SK-N-DZ (cell line): ENCODE data around the genes ANKHD1, PCDHA11, PCDHB2, PCDHGB3 and PCDHGC3.

RAMPAGE:
- cytosol, long total RNA: no peak
- nucleus, long total RNA: no peak
These were observed 9.1 kb downstream of the PFDN1 start for GRCh38 chr5:140293805-140294228.

DNA sequence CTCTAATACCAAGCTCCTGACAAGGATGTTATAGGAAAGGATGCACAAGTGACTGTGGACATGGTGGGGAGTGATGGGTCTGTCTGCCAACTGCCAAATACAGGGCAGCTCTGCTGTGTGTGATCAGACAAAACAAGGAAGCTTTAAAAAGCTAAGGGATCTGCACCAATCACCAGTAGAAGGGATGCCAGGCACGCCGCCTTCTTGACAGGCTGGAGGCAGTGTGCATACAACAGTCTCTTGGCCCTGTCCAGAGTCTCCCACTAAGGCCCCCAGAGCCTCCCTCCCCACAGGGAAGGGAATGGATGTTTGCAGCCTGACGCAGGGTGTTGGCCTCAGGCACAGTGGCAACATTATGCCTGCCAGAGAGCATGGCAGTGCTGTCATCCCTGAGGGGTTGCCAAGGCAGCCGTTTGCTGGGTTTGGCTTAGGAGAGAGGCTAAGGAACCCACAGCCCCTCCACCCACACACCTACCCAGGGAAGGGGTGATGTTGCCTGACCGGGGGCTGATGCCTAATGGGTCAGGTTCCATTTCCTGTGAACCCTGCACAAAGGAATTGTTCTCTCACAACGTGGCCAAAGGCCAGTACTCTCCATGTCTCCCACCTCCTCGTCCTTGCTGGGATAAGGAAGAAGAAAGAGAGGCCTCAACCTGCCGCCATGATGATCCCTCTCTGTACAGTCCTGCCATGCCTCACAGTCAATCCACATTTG lies 4.8 kb downstream of the HBEGF start:
RAMPAGE:
- cytosol, long total RNA: no peak
- nucleus, long total RNA: no peak

DNA sequence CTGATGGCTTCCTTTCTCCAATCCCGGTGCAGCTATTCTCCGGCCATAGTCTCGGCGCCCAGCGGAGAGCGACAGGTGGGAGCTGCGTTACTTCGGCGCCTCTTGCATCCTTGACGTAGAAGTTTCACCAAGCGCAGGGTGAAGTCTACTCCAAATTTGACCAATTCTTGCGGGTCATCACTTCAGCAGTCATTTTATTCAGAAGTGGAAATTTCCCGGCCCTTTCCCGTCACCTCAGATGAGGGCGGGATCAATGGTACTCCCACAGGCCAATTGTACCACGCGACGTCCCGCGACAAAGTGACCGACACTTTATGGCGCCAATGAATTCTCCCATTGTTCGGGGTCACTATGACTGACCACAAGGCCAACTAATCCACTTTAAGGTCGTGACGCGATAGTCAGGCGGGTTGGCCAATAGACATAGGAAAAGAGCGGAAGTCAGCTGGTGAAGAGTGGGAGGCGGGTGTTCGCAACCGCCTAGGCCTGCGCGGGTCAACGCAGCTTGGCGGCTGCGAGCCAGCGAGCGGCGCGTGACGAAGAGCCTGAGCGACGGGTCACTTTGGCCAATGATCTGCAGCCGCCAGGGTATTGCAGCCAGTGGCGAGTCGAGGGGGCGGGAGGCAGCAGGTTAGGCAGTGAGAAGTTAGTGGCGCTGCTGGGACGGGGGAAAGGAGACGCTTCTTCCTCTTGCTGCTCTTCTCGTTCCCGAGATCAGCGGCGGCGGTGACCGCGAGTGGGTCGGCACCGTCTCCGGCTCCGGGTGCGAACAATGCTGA lies at the start of gene ANKHD1:
ANKHD1 (plus strand) TSS at position 638 of the 779 bp plus-strand sequence.
RAMPAGE:
- cytosol, long total RNA: no peak
- nucleus, long total RNA: no peak

GRCh38 chr5:140555673-140556383 lies 1.4 kb downstream of the SRA1 start:
RAMPAGE:
- cytosol, long total RNA: no peak
- nucleus, long total RNA: no peak

RAMPAGE:
- cytosol, long total RNA: no peak
- nucleus, long total RNA: no peak
These were observed 215 bp downstream of the CD14 start for GRCh38 chr5:140632886-140633034.

GRCh38 chr5:140668743-140669605 lies 4.3 kb downstream of the WDR55 start:
RAMPAGE:
- cytosol, long total RNA: no peak
- nucleus, long total RNA: no peak

RAMPAGE:
- cytosol, long total RNA: start-site peak on the plus strand at chr5:140868953-140868959, 146 and 297 reads in 2 replicates; start-site peak on the minus strand at chr5:140869504-140869538, 59 and 102 reads in 2 replicates
- nucleus, long total RNA: start-site peak on the plus strand at chr5:140868954-140868959, 387 and 268 reads in 2 replicates; start-site peak on the minus strand at chr5:140869487-140869519, 91 and 27 reads in 2 replicates
These were observed at the start of gene PCDHA11 for GRCh38 chr5:140868696-140869820. PCDHA11 (plus strand) TSS chr5:140868957.

RAMPAGE:
- cytosol, long total RNA: start-site peak on the plus strand at chr5:141094600-141094649, 130 and 95 reads in 2 replicates
- nucleus, long total RNA: start-site peak on the plus strand at chr5:141094600-141094642, 71 and 35 reads in 2 replicates
These were observed at the start of gene PCDHB2 for GRCh38 chr5:141094443-141095269. PCDHB2 (plus strand) TSS chr5:141094615.

DNA sequence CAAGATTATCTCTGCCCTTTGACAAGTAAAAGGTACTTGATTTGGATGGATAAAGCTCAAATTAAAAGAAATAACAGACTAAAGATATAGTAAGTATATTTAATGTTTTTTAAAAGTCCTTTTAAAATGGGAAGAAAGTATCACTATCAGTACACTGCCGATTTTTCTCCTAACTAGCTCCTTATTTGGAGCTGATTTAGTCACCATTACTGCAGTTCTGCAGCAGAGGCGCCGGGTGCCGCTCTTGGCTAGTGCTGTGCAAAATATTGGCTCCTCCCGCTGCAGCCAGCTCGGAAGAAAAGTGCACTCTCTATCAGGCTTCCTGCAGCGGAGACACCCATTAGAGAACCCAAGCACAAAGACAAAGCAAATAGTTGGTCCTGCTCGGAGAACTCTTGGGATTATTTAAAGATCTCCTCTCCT lies at the start of gene PCDHGB3:
PCDHGB3 (plus strand) TSS at position 304 of the 423 bp plus-strand sequence.
RAMPAGE:
- cytosol, long total RNA: no peak
- nucleus, long total RNA: no peak

DNA sequence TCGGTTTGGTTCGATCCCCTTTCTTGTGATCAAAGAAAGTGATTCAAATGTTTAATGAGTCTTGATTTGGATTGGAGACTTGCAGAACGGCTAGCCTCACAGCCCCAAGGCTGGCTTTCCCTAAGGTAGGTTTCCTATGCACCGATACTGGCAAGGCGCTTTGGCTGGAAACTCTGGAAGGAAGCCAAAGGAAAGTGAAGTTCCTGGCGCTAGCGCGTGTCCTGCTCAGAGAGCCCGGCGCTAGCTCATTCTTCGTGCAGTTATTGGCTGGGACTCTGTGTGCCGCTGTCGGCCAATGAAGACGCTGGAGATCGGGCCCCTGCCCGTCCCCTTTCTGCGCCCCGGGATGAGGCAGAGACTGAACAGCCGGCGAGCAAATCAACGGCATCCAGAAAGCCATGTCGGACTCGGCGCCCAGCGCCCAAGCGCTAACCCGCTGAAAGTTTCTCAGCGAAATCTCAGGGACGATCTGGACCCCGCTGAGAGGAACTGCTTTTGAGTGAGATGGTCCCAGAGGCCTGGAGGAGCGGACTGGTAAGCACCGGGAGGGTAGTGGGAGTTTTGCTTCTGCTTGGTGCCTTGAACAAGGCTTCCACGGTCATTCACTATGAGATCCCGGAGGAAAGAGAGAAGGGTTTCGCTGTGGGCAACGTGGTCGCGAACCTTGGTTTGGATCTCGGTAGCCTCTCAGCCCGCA lies at the start of gene PCDHGC3:
PCDHGC3 (plus strand) TSS at position 354 of the 697 bp plus-strand sequence.
RAMPAGE:
- cytosol, long total RNA: start-site peak on the plus strand centred at position 361 of the sequence, 48 bp wide, 186 and 68 reads in 2 replicates
- nucleus, long total RNA: start-site peak on the plus strand centred at position 357 of the sequence, 67 bp wide, 100 and 24 reads in 2 replicates

RAMPAGE:
- cytosol, long total RNA: no peak
- nucleus, long total RNA: no peak
These were observed 6.0 kb downstream of the PCDHGC5 start for GRCh38 chr5:141494618-141495537.

GRCh38 chr5:141525670-141526843 lies 37.2 kb downstream of the PCDHGC5 start:
RAMPAGE:
- cytosol, long total RNA: no peak
- nucleus, long total RNA: no peak

DNA sequence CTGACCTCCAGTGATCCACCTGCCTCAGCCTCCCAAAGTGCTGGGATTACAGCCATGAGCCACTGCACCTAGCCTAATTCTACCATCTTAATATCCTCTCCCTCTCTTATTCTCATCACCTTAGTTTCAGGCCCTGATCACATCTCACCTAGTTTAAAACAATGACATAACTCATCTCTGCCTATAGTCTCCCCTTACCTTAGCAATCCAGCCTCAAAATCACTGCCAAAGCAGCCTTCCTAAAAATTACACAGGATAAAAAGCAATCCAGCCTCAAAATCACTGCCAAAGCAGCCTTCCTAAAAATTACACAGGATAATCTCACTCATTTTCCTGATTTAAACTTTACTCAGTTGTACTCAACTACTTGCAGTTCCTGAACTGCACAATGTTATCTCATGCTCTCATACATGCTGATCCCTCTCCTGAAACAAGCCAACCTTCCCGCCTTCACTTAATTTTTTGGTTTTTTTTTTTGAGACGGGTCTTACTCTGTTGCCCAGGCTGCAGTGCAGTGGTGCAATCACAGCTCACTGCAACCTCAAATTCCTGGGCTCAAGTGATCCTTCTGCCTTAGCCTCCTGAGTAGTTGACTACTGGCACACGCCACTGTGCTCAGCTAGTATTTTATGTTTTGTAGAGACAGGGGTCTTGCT lies 43.0 kb downstream of the PCDHGC5 start:
RAMPAGE:
- cytosol, long total RNA: no peak
- nucleus, long total RNA: no peak

RAMPAGE:
- cytosol, long total RNA: no peak
- nucleus, long total RNA: no peak
These were observed 2.7 kb downstream of the DIAPH1 start for GRCh38 chr5:141615970-141616641.

DNA sequence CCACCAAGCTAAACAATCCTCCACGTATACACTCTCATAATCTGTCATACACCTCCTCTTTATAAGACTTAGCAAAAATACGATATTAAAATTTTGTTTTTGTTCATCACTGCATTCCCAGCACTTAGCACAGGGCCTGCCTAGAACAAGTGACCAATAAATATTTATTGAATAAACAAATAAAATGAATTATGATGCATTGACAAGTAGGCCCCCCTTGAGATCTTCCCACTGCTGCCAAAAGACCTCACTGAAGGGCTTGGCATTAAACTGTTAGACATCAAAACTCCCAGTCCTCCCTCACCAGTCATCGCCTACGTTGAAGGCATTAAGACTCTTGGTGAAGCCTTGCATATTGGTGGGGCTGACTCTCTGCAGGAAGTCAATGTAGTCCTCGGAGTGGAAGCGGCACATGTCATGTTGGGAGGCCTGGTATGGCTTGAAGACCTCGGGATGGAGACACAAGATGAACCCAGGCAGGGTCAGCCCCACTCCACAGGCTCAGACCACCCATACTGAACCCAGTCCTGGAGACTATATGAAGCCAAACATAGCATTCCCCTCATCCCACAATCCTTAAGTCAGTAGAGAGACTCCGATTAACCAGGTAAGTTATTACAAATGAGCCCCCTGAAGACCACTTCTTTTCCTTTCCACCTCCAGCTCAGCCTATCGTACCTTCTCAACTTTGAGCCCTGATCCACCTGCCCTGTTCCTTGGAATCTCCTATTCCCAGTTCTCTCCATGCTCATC lies 2.0 kb downstream of the HDAC3 start:
RAMPAGE:
- cytosol, long total RNA: no peak
- nucleus, long total RNA: no peak

GRCh38 chr5:141680068-141680759 lies 1.8 kb downstream of the ARAP3 start:
RAMPAGE:
- cytosol, long total RNA: no peak
- nucleus, long total RNA: no peak

RAMPAGE:
- cytosol, long total RNA: no peak
- nucleus, long total RNA: no peak
These were observed 22.7 kb upstream of the ARAP3 start for GRCh38 chr5:141704767-141705007.

RAMPAGE:
- cytosol, long total RNA: no peak
- nucleus, long total RNA: no peak
These were observed 29.6 kb downstream of the PCDH1 start for GRCh38 chr5:141848572-141848959.

GRCh38 chr5:141851642-141852560 lies 26.3 kb downstream of the PCDH1 start:
RAMPAGE:
- cytosol, long total RNA: no peak
- nucleus, long total RNA: no peak

DNA sequence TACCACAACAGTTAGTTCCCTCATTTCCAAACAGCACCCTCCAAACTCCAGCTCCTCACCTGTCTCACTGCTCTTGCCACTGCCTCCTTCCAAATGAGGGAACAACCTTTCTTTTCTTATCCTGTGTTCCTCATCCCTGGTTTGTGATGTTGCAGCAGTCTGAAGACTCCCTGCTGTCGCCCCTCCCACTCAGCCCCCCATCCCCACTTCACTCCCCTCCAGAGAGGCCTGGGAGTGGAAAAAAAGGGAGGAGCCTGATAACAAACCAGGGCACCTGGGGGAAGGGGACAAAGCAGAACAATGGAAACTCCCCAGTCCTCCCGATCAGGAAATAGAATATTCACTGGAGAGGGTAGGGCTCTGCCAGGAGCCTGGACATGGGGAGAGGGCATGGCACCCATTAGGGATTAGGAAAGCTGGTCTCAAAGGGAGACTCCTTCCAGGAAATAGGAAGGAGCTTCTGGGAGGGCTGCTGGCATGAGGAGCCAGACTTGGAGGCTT lies 20.2 kb downstream of the PCDH1 start:
RAMPAGE:
- cytosol, long total RNA: no peak
- nucleus, long total RNA: no peak